REH cell (cell line): ENCODE measurements around a stretch of chr3.

DNA sequence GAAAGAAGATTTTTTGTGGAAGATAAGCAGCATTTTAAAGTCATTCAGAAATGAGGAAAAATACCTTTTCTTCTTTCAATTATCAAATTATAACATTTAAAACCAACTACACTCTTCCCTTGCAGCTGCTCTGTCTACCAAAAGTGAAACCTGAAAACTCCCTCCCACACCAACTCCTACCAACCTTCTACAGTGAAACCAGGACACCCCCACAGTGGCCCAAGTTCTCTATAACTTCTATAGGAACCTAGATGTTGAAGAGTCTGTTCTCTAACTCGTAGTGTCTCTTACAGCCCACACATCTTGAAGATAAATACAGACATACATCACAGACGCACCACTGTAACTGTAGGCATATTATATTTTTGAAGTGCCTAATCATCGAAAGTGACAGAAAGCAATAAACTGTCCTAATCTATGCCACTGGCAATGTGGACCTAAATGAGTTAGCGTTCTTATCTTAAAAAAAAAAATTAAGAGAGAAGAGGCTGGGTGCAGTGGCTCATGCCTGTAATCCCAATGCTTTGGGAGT is 1.2 kb downstream of the CD200R1 start:
- PRO-cap, result no peak

DNA sequence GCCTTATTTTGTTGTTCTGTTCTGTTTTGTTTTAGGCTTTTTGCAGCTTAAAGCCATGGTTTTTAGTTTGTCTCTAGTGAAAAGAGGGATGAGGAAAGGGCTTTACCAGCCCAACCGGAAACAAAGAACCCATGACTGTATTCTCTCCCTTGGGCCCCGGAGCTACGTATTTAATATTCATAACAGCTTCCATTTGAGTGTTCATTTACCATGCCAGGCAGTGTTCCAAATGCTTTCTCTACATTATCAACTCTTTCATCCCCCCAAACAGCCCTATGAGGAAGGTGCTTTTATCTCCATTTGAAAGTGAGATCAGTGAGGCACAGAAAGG is 984 bp downstream of the NEPRO start:
- PRO-cap, result no peak

DNA sequence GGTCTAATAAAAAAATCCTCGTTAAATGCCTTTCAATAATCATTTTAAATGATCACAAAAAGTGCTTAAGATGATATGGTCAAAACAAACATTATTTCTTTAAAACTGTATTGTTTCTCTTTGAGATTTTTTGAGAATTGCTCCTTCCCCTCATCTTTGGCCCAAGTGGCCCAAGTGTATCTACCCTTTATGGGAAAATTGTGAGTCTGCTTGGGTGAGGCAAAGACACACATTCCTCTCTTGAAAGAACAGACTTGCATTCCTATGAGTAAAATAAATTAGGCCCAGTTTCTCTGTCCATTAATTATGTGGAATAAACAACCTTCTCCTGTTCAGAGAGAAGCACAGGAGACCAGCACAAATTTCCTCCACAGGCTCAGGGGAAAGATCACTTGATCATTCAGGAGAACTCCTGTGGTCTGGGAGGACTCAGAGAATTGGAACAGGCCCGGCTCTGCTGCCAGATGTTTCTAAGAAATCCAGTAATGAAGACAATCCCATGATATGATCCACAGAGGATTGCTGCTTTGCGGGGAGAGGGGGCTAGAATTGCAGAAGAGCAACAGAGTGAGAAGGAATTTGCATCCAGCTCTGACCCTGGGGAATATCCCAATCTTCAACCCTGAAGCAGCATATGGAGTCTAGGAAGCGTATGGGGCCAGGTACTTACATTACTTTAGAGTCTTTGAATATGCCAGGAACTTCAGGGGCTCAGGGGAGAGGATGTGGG is 53.8 kb upstream of the BOC start:
- PRO-cap, result no peak

DNA sequence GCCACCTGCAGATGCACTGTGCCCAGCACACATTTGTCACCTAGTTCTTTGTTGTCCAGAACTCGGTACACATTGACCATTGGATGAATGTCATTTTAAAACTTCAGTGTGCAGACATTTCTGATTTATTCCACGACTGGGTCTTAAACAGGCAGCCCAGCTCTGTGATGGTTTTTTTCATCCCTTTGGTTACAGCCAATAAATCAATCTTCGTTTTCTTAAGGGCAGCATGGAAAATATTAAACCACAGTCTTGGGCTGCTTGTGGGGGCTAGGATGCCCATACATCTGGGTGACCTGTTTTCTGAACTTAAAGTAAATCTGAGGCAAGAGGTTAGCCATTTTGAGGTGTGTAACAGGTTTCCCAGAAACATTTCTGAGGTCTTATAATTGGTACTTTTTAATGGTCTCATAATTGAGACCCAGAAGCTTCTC is 1.9 kb downstream of the BOC start:
- PRO-cap, result no peak

DNA sequence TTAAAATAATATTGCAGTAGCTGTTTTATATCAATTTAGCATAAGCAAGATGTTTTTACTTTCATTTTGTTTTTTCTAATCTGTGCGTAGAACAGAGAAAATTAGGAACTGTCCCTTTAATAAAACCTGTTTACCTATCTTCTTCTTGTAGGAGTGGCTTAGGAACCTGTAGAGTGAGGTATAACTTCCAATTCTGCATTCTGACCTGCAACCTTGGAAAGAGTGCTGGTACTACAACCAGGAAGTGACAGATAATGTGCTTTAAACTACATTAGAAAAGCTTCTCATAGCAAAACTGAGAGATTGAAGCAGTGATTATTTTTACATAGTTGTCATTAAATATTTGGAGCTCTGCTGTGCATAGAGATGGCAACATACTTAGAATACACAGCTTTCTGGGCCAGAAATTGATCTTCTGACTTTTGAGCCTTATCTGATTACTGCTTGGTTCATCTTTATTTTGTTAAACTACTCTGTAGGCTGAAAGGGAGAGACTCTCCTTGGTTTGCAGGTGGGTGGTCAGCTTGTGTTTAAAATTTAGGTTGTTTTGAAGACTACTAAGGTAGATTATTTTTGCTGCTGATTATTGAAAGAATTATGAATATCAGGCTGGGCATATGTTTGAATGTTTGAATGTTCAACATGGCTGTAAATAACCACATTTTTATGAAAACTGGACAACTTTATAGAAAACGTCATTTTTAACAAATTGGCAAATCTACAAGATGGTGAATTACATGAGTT is 50.3 kb upstream of the ZDHHC23 start:
- PRO-cap, result no peak

DNA sequence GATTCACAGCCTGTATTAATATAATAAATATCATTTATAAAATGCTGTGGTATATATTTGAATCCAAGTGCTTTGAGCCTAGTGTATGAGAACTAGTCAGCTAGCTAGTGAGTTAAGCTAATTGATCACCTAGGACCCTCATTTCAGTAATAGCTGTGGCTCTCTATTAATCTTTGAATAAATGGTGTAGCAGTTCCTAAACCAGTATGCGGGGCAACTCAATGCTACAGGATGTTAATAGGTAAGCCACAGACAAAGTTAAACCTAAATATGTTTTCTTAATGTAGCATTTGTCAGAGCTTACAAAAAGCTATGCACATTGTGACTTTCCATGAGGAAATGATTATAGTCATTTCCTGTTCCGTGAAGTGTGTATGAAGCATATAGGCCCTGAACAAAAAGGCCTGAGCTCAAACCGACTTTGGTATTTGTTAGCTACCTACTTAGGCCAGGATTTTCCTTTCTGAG is 14.4 kb downstream of the ZNF80 start:
- PRO-cap, result no peak

- PRO-cap, result no peak
These were observed 5.7 kb downstream of the ZNF80 start for GRCh38 chr3:114231638-114232036.

DNA sequence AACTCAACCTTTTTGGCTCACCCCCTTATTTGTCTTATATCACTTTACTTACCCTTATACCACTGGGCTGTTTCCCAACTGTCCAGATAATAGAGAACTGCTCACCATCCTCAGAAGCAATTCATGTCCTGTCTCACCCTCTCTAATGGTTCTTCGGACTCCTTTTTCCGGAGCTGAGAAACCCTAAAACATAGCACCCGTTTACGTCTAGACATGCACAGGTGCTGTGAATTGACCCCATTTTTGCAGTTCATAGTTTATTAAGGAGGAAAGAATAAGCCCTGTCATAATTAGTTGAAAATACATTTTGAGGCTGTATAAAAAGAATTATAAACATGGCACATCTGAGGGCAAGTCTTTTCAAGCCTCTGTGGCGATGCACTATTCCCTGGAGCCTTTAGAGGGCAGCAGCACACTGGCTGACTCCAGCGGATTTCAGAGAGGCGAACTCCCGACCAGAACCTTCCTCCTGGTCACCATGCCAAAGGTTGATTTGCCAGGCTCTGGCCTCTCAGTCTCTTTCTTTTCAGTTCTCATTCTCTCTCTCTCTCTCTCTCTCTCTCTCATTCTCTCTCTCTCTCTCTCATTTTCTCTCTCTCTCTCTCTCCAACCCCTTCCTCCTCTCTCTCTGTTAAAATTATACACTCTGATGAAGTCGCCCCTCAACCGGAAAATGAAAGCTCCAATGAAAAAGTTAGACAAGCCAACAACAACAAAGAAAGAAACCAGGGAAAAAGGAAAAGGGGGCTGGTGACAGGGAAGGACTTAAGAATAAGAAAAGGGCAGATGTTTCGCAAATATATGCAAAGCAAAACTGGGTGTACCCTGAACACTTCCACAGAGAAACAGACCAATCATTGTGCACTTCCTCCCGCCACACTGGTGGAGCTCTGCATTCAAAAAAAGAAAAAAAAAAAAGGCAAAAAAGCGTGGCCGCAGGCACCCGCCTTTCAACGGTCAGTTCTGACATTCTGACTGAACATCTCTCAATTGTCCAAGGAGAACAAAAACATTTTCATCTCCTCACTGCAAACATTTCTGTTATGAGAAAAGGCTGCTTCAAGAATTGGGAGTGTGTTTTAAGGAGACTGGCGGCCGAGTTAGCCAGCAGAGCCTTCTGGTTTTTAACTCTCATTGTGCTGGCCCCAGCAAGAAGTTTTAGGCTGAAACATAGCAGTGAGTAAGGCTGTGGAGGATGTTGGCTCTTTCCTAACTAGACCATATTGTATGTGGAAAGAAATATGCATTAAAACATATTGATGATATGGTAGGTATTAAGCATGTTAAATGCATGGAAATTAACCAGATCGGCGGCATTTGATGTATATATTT is 90.2 kb downstream of the TIGIT start:
- PRO-cap, result no peak

DNA sequence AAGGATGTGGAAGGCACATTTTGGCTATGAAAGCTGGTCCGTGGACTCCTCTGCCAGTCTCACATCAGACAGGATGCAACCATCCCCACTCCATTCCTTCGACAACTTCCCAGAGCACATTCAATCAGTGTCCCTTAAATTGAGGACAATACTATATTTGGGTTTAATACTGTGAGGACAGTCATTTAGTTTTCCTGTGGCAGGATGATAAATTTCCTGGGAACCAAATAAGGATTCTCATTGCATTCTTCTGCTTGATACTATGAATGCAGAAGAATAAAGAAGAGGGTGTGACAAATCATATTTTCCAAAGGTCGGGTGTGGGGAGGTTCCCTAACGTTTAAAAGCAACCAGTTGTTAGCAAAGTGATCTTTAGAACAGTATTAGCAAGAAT is 329.4 kb downstream of the TIGIT start:
- PRO-cap, result no peak

DNA sequence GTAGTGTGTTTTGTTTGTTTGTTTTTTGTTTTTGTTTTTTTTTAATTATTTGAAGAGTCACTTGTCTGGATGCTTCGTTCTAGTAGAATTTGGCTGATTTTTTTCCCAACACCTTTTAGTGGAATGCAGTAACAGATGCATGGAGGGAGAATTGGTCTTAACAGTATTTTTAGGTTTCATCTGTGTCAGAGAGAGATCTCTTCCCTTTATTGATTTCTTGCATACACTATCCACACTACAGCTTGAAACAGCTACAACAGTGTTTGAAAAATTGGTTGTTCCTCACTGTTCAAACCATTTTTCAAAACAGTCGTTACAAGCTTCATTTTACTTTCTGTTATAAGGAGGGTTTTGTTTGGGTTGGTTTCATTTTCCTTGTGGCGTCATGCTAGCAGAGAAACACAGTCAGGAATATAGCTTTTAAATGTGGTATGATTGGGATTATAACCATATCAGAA is 400.7 kb downstream of the ZBTB20 start:
- PRO-cap, result unidirectional peak, plus-strand start at position 370 of the sequence

GRCh38 chr3:114759405-114759686 is 387.7 kb downstream of the ZBTB20 start:
- PRO-cap, result no peak

GRCh38 chr3:114892045-114892602 is 255.0 kb downstream of the ZBTB20 start:
- PRO-cap, result no peak

GRCh38 chr3:114991210-114991653 is 155.9 kb downstream of the ZBTB20 start:
- PRO-cap, result no peak

DNA sequence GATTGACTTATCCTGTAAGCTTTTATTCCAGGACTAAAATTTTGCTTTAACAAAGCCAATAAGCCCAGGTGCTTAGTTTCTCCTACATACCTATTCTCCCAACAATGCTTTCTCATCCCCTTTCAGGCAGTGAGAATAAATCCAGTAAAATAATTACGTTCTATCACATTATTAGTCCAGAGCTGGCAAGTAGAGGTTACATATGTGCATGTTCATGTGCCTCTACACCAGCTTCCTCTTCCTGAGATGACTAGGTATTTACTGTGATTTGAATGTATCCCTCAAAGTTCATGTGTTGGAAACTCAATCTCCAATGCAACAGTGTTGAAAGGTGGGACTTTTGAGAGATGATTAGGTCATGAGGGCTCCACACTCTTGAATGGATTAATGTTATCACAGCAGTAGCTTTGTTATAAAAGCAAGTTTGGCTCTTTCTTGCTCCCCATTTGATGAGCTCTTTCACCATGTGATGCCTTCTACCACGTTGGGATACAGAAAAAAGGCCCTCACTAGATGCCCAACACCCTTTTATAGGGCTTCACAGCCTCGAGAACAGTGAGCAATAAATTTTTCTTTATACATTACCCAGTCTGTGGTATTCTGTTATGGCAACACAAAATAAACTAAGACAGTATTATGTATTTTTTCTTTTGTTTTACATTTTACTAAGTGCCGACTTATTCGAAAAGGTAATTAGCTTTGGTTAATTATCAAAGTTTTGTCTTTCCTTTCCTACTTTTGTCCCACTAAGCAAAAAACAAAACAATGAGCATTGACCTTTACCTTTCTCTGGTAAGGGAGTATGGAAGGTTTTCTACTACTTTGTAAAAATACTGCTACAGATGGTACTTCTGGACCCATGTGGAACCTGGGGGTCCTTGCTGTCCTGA is 137.5 kb downstream of the ZBTB20 start:
- PRO-cap, result no peak

DNA sequence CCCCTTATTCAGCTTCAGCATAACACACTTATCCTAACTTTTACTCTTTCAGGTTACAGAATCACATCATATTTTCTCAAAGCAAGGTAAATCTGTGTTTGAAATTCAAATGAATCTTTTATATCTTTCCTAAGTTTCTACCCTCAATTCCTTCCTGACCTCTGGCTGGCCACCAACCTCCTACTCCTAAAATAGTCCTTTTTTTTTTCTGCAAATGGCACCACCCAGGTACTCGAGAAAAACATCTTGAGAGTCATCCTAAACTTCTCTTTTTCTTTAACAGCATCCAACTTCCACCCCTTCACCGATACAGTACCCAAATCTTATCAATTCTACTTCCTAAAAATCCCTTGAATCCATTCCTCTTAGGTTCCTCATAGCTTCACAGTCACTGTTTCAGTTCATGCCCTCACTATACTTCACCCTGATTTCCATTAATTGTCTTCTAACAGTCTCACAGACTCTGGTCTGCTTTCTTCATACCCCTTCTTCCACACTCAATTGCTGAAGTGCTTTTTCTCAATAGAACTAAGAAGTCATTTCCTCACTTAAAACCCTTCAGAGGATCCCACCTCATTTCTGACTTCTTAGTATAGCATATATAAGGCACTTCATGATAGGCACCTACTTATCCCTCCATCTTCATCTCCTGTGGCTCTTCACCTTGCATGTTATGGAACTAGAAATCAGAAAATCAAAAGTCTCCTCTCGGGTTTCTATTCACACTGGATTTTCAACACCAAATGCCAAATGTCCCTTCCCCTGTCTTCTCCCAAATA is 80.8 kb downstream of the ZBTB20 start:
- PRO-cap, result no peak

GRCh38 chr3:115706658-115706941 is 83.3 kb downstream of the GAP43 start:
- PRO-cap, result no peak

- PRO-cap, result no peak
These were observed 375.6 kb downstream of the GAP43 start for GRCh38 chr3:115998786-115999400.

DNA sequence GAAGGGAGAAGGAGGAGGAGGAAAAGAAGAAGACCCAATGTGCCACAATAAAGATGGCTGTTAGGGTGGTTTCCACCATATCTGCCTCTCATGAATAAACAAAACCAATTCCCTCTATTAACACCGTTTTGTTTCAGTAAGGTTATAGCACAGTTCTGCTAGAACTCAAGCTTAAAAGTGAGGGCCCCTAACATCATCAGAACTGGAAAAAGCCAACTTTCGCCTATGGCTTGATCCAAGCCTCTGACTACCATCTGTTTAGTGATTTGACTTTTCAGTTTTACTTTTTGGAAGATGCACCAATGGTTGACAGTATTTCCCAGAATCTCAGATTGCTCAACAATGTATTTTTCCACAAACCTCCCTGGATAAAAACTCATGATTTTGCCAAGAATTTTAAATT is 190.8 kb downstream of the LSAMP start:
- PRO-cap, result no peak

DNA sequence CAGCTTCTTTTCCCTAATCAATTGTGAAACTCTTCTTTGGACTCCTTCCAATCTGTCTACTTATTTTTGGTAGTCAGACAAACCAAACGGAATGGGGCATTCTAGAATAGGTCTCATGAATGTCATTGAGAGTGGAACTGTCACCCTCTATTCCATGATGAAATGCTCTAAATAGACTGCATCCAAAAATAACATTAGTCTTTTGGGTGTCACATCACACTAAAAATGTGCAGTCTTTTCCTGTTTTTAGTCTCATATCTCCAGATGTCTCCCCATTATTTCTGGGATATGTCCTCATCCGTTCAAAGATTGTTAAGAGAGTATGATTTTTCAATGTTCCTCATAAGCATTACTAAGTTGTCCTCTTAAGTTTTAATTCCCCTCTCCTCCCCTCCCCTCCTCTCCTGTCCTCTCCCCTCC is 831.4 kb upstream of the LSAMP start:
- PRO-cap, result no peak

DNA sequence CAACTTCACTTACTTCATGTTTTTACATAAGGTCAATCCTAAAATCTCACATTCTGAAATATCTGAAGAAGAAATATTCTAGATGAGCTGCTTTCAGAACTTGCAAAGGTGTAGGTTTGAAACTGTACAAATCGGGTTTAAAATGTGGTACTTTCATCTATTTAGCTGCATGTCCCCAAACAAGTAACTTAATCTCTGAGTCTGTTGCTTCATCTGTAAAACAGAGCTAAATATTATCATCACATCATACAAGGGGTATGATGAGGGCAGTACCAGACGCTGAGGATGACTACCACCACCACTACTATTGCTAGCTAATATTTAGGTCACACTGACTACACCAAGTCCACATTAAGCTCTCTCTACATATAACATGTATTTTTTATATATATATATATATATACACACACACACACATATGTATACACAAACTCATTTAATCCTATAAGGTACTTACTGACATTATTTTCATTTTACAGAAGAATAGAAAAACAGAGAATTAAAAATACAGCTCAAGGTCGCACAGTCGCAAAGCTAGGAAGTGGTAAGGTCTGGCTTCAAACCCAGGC is 101.5 kb downstream of the IGSF11 start:
- PRO-cap, result no peak